ENCODE data around the gene SNAP29.

- PRO-cap, 3 experiments = no peak in any of the 3 experiments
- RAMPAGE, long total RNA = no peak
- RRBS, 2 experiments = no CpG with 5 or more reads among the region's 7 CpGs
Measured at GRCh38 chr22:20033060-20033245, 12.0 kb downstream of the TANGO2 start.

DNA sequence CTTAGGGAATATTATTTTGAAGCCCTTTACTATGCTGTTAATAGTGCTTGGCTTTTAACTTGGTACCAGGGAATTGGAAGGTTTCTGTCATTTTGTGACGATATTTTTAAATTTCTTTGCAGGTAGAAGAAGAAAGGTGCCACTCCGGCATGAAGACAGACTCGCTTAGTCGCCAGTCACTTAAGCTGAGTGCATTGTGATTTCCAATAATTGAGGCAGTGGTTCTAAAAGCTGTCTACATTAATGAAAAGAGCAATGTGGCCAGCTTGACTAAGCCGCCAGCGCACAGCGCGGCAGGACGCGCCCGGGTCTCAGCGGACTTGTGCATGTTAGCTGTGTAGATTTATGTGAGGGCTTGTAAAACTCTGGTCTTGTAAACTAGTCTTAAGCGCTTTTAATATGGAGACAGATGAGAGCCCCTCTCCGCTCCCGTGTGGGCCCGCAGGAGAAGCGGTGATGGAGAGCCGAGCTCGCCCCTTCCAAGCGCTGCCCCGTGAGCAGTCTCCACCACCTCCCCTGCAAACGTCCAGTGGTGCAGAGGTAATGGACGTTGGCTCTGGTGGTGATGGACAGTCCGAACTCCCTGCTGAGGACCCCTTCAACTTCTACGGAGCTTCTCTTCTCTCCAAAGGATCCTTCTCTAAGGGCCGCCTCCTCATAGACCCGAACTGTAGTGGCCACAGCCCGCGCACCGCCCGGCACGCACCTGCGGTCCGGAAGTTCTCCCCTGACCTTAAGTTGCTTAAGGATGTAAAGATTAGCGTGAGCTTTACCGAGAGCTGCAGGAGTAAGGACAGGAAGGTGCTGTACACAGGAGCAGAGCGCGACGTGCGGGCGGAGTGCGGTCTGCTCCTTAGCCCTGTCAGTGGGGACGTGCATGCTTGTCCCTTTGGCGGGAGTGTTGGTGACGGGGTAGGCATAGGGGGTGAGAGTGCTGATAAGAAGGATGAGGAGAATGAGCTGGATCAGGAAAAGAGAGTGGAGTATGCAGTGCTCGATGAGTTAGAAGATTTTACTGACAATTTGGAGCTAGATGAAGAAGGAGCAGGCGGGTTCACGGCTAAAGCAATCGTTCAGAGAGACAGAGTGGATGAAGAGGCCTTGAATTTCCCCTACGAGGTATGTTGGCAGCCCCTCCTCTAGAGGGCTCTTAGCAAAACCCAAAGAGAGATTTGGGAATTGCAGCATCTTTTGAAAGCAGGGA, 5.9 kb downstream of the DGCR8 start:
- PRO-cap, 3 experiments = no peak in any of the 3 experiments
- RAMPAGE, long total RNA = no peak
- RRBS, 2 experiments = no CpG with 5 or more reads among the region's 50 CpGs

GRCh38 chr22:20089769-20090447, 9.9 kb downstream of the DGCR8 start:
- PRO-cap, 3 experiments = no peak in any of the 3 experiments
- RAMPAGE, long total RNA = no peak
- RRBS, 2 experiments = no CpG with 5 or more reads among the region's 17 CpGs

GRCh38 chr22:20110742-20111848, 4.8 kb upstream of the RANBP1 start:
- PRO-cap, 3 experiments = no peak in any of the 3 experiments
- RAMPAGE, long total RNA = no peak
- RRBS, 2 experiments = no CpG with 5 or more reads among the region's 24 CpGs

- PRO-cap, 3 experiments = no peak in any of the 3 experiments
- RAMPAGE, long total RNA = no peak
- RRBS, 2 experiments = 8 to 11% methylated on average over 1 of the region's 33 CpGs
Measured at GRCh38 chr22:20137487-20138404, 6.1 kb downstream of the ZDHHC8 start.

- PRO-cap, 3 experiments = no peak in any of the 3 experiments
- RAMPAGE, long total RNA = no peak
- RRBS, 2 experiments = 92% methylated on average over 4 of the region's 28 CpGs
Measured at GRCh38 chr22:20145105-20145716, 5.6 kb downstream of the CCDC188 start.

GRCh38 chr22:20158973-20159670, 8.3 kb upstream of the CCDC188 start:
- PRO-cap, 3 experiments = no peak in any of the 3 experiments
- RAMPAGE, long total RNA = no peak
- RRBS, 2 experiments = no CpG with 5 or more reads among the region's 14 CpGs

DNA sequence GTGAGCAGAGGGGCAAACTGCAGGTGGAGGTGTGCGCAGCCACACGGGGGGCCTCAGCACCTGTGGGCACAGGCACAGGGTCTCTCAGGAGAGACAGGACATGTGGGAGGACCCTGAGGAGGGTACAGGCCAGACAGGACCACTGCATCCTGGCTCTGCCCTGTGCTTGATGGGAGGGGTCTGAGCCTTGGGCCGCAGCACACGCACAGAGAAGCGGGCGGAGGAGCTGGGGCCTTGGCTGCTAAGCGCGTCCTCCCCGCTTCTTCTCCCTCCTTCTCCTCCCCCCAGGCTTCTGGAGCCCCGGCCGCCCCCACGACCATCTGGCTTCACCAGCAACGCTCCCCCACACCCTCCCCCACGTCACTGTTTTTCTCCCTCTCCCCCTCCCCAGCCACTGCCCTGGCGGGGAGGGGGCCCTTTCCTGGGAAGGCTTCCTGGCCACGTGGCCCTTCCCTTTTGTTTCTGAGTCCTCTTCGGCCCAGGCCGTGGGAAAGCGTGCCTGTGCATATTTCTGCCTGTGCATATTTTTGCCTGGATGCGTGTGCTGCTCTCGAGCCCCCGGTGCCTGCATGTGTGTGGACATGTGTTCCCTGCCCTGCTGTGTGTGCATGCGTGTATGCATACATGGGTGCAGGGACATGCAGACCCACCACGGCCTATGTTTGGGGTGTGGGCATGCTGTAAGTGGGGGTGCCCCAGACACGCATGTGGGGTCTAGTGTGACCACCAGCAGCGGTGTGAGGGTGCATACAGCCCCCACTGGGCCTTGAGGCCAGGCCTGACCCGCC, 27.7 kb downstream of the RTN4R start:
- PRO-cap, 3 experiments = no peak in any of the 3 experiments
- RAMPAGE, long total RNA = no peak
- RRBS, 2 experiments = no CpG with 5 or more reads among the region's 27 CpGs

GRCh38 chr22:20483656-20484183, 11.9 kb downstream of the KLHL22 start:
- PRO-cap, 3 experiments = no peak in any of the 3 experiments
- RAMPAGE, long total RNA = no peak
- RRBS, 2 experiments = no CpG with 5 or more reads among the region's 18 CpGs

DNA sequence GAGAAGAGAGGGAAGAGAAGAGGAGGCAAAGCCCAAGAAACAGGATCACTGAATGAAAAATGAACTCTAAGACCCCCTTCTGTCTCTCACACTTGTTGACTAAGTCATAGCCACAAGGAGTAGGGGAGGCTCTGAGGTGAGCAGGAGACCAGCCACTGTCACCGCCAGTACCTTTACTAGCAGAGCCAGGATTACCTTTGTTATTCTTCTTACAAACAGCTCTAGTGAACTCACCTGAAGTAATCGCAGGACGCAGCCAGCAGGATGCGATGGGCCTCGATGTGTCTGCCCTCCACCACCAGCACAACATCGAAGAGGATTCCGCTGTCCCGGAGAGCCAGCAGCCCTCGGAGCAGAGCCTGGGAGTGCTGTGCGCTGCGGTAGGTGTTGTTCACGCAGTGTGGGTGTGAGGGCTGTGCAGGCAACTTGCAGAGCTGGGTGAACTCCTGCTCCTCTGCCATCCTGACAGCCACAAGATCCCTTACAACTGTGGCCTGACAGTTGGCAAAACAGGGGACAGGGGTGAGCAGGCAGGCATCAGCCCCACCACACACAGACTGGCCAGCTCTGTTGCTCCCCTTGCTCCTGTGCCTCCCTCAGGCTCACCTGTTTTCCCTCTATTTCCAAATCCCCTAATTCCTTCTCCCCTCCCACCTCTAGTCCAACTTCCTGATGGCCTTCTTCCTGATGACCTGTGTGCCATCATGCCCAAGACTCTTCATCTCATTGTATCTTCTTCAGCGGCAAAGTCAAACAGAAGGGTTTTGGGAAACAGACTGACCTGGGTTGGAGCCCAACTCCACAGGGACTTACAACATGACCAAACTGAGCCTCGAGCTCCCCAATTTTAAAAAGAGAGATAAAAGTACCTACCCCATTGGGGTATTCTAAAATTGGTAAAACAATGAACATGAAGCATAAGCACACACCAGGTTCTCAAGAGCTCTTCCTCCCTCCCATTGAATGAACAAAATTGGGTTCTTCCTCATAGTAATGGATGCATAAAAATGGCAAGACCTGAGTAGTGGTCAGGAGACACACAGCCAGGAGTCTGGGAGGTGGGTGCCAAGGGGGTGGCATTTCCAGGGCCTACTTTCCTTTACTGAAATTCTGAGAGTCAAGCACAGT, 6.5 kb downstream of the KLHL22 start:
- PRO-cap, 3 experiments = no peak in any of the 3 experiments
- RAMPAGE, long total RNA = no peak
- RRBS, 2 experiments = no CpG with 5 or more reads among the region's 14 CpGs

DNA sequence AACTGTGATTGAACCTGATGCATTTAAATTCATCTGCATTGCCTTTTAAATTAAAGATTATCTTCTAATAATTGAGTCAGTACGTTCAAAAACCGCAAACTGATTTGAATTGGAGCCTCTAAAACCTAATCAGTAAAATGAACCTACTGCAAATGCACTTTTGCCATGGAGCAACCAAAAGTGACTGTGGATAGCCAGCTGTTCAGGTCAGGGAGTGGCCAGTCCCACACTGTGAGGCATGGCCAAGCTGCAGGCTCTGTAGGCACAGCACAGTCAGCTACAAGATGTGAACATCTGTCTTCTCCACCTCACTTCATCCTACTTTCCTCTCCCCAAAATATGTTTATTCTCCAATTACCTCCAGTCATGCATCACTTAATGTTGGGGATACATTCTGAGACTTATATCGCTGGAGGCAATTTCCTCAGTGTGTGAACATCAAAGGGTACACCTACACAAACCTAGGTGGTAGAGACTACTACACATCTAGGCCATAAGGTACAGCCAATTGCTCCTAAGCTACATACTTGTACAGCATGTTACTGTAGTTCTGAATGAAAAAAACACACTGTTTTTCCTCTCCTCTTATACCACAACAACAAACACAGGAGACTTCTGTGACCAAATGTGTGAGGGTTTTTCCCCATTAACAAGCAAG, 5.6 kb downstream of the KLHL22 start:
- PRO-cap, 3 experiments = no peak in any of the 3 experiments
- RAMPAGE, long total RNA = no peak
- RRBS, 2 experiments = no CpG with 5 or more reads among the region's 3 CpGs

GRCh38 chr22:20531304-20532351, 24.2 kb downstream of the MED15 start:
- PRO-cap, 3 experiments = peak in 3 of 3 experiments; most common plus-strand start chr22:20531582 (in 2); most common minus-strand start chr22:20531371 (in 1)
- RAMPAGE, long total RNA = no peak
- RRBS, 2 experiments = no CpG with 5 or more reads among the region's 17 CpGs

GRCh38 chr22:20555060-20555826, 47.8 kb downstream of the MED15 start:
- PRO-cap, 3 experiments = peak in 1 of 3 experiments; most common plus-strand start chr22:20555495 (in 1); most common minus-strand start chr22:20555425 (in 1)
- RAMPAGE, long total RNA = no peak
- RRBS, 2 experiments = no CpG with 5 or more reads among the region's 13 CpGs

- PRO-cap, 3 experiments = no peak in any of the 3 experiments
- RAMPAGE, long total RNA = no peak
- RRBS, 2 experiments = no CpG with 5 or more reads among the region's 8 CpGs
Measured at GRCh38 chr22:20776400-20777012, 2.6 kb downstream of the SERPIND1 start.

GRCh38 chr22:20858940-20859562, at the start of gene SNAP29:
TSS of gene SNAP29 (plus strand) at chr22:20859007.
- PRO-cap, 3 experiments = peak in 3 of 3 experiments; most common plus-strand start chr22:20859033 (in 2)
- RAMPAGE, long total RNA = start-site peak on the plus strand at chr22:20859015-20859050, 48 and 96 reads in 2 replicates
- RRBS, 2 experiments = 2 to 3% methylated on average over 9 of the region's 60 CpGs

DNA sequence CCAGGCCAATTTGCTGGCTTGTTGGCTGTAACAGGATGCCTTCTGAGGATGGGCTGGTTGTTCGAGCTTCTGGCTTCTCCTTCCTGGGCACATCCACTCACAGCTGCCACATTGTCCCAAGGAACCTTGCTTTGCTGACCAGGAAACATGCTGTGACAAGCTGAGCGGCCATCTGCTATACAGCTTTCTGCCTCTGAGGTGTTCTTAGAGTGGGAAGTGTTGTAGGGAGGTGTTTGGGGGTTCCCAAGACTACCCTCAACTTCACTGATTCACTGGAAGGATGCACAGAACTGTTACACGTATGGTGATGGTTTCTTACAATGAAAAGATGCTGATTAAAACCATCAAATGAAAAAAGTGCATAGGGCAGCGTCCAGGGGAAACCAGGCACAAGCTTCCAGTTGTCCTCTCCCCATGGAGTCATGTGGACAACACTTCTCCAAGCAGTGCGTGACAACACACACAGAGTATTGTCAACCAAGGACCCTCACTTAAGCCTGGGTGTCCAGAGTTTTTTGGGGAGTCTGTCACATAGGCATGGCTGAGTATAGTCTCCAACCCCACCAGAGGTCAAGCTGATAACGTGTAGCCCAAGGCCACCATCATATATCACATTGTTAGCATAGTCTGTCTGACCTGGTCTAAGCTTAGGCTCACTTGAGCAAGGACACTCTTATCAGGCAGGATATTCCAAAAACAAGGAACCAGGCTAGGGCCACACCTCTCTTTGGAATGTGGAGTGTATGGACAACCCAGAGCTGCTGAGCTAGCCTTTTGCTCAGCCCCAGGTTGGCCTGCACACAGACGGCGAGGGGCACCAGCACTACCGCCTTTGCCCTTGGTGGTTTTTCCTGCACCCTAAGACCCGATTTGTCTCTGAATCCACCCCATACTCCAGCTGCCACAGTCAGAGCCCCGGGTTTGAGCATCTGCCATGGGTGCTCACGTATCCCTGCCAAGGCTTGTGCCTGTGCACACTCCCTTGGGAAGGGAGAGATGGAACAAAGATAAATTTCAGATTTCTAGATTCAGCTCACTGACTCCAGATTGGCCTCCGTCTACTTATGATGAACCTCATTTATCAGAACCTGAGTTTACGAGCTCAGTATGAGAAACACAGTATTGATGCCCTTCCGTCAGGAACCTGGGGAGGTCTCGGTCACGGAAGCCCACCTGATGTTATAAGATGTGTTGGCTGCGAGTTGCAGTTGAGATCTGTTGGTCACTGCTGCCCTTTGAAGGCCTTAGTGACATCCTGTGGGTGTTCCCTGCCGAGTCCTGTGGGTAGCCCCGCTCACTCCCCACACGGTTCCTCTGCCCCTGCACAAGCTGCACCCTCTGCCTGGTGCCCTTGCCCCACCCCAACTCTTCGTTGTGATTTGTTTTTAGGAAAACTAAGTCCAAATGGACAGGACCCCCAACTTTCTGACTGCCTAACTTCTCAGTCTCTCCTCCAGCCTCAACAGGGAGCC, 7.1 kb downstream of the SNAP29 start:
- PRO-cap, 3 experiments = no peak in any of the 3 experiments
- RAMPAGE, long total RNA = no peak
- RRBS, 2 experiments = no CpG with 5 or more reads among the region's 22 CpGs

GRCh38 chr22:20952586-20953481, 14.2 kb upstream of the AIFM3 start:
- PRO-cap, 3 experiments = no peak in any of the 3 experiments
- RAMPAGE, long total RNA = no peak
- RRBS, 2 experiments = 27 to 45% methylated on average over 5 of the region's 14 CpGs

DNA sequence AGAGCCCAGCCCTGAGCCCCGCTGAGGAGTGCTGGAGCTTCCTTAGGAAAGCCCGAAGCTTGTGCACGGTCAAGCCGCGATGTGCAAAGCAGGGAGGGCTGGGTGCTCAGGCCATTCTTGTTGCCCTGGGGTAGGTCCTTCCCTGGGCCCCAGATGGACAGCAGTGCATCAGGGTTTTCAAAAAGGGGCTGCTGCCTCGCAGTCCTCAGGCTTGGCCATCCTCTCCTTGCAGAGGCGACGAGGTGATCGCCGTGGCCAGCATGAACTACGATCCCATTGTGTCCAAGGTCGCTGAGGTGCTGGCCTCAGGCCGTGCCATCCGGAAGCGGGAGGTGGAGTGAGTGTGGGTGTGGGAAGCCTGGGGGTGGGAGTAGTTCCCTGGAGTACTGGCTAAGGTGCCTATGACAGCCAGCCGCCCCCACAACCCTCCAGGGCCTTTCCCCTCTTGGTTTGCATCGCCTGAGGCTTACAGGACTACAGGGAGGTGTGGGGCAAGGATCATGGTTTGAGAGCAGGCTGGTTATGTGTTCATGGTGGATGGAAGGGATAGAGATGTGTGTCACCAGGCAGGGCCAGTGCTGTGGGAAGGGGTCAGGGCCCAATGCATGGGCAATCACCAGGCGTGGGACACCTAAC, 2.2 kb upstream of the LZTR1 start:
- PRO-cap, 3 experiments = no peak in any of the 3 experiments
- RAMPAGE, long total RNA = no peak
- RRBS, 2 experiments = no CpG with 5 or more reads among the region's 18 CpGs

DNA sequence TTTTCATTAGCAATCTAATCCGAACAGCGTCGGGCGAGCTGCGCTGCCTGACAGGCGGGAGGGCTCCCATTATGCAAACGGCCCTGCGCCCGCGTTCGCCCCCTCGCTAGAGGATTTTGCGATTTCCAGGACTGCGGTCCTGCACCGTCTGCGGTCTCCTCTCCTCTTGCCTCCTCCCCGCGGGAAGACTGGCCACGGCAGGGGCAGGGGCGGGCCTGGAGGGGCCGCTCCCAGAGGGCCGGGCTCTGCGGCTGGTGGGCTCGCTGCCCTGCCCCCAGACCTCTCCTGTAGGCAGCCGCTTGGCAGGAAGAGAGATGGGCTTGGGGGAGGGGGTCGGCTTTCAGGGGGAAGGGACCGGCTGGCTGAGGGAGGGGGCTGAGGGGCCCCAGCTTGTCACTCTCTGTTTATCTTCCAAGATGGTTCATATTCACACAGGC, 738 bp downstream of the HIC2 start:
- PRO-cap, 3 experiments = no peak in any of the 3 experiments
- RAMPAGE, long total RNA = no peak
- RRBS, 2 experiments = no CpG with 5 or more reads among the region's 27 CpGs

DNA sequence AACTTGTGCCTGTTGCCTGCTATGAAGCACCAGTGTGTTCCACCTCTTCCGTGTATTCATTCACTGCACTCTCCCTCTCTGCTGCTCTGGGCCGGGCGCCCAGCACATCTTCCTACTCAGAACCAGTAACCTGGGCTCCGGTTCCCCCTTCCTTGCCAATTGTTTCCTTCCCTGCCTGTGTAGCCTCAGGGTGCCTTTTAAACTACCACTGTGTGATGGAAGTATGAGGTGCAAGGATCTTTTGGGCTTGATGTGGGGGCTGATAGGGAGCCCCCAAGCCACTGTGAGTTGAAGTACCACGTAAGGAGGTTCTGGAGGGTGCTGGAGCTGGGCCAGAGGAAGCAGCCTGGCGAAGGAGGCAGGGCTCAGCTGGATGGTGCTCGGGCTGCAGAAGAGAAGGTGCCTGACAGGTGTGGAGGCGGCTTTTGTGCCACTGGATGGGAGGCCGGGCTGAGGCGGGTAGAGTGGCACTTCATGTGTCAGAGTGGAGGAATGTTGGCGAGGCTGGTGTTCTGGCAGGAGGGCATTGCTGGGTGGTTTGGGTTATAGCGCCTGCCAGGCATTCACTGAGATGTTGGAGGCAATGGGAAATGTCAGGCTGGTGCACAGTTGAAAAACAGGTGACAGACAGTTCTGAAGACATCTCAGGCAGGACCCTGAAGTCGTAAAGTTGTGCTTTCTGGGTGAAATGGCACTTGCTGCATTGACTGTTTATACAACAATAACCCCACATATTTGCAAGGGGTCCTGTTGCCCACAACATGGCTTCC, 24.1 kb downstream of the UBE2L3 start:
- PRO-cap, 3 experiments = no peak in any of the 3 experiments
- RAMPAGE, long total RNA = no peak
- RRBS, 2 experiments = no CpG with 5 or more reads among the region's 13 CpGs